SEM (cell line): ENCODE results near the genes MOSPD3 and POP7.

GRCh38 chr7:99992724-99993322 is 17.0 kb upstream of the AZGP1 start:
- PRO-cap = no peak

- PRO-cap = no peak
These were observed 2.7 kb upstream of the ZKSCAN1 start for GRCh38 chr7:100012496-100013244.

DNA sequence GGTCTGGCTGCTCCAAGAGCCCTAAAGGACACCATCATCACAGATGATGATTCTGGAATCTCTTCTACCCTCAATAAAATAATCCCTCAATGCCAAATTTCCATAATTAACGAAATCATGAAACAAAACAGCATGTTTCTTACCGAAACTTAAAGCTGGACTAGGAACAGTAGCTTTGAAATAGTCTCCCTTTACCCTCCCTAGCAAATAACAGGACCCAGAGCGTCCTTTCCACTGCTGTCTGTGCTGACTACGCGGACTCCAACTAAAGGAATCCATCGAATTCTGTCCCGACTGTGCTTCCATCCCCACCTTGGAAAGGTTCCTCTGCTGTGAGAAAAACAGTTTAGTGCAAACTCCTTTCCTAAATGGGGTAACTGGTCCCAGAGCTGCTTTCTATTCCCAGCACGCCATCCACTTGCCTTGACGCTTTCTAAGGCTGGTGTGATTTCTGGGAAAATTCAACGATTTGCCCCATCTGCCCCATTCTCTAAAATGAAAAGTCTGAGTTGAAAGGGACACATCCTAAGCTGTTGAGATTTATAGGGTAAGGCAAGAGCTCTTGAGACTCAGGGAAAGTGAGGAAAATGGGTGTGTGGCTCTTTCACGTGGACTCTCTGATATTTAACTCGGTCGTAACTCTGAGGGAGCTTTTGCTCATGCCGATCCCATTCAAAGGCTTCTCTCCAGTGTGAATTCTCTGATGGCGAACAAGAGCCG is 10.8 kb downstream of the ZNF3 start:
- PRO-cap = no peak

GRCh38 chr7:100157279-100157663 is 1.3 kb downstream of the TRAPPC14 start:
- PRO-cap = no peak

DNA sequence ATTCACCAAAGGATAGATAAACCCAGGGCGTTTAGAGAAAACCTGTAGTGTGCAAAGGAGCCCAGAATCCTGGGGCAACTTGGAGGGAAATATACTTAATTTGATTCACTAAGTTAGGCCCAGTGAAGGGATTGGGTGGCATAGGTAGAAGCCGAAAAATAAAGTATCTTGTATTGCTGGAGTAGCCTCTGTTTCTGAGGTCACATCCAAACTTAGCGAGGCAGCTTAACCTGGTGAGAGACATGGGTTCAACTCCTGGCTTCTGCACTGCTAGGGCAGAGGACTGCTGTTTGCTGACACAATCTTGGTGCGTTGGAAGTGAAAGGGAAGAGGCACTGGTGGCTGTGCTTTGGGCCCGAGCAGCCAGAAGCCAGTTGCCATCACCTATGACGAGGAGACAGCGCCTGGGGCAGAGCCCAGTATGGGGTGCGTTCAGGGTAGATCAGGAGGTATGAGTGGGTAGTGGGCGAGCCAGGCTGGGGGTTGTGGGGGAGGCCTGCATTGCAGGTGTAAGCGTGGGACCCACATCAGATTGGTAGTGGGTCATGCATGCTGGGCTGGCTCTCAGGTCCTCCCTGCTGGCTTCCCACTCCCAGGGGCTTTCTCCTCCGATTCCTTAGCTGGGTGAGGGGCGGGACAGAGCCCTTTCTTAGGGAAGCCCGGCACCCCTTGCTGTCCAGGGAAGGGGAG is 629 bp upstream of the PVRIG start:
- PRO-cap = no peak

DNA sequence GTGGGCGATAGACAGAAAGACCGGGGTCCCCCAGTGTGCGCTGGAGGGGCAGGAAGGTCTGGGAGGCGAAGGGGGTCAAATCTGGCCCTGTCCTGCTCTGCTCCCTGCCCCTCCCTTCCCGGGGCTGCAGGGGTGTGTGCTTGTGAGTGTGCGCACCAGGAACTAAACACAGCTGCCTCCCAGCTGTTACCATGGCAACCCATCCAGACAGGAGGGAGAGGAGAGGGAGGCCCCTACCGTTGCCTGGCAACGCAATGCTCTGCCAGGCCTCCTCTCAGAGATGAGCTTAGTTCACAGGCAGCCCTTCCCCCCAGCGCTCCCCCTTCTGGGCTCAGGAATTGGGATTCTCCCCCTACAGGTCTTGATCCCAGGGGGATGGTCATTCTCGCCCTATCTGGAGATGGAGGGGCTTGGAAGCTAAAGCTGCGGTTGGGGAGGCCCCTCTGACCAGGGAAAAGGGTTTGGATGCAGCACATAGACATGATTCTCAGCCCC is 6.1 kb downstream of the NYAP1 start:
- PRO-cap = no peak

GRCh38 chr7:100547766-100548373 is 8.9 kb downstream of the AGFG2 start:
- PRO-cap = bidirectional peak, plus-strand start at chr7:100548169, minus-strand start at chr7:100548074

GRCh38 chr7:100552101-100552817 is 13.3 kb downstream of the AGFG2 start:
- PRO-cap = no peak

GRCh38 chr7:100581830-100582334 is 4.0 kb downstream of the LRCH4 start:
- PRO-cap = no peak

GRCh38 chr7:100584973-100586022 is 631 bp downstream of the LRCH4 start:
- PRO-cap = unidirectional peak, plus-strand start at chr7:100585875

DNA sequence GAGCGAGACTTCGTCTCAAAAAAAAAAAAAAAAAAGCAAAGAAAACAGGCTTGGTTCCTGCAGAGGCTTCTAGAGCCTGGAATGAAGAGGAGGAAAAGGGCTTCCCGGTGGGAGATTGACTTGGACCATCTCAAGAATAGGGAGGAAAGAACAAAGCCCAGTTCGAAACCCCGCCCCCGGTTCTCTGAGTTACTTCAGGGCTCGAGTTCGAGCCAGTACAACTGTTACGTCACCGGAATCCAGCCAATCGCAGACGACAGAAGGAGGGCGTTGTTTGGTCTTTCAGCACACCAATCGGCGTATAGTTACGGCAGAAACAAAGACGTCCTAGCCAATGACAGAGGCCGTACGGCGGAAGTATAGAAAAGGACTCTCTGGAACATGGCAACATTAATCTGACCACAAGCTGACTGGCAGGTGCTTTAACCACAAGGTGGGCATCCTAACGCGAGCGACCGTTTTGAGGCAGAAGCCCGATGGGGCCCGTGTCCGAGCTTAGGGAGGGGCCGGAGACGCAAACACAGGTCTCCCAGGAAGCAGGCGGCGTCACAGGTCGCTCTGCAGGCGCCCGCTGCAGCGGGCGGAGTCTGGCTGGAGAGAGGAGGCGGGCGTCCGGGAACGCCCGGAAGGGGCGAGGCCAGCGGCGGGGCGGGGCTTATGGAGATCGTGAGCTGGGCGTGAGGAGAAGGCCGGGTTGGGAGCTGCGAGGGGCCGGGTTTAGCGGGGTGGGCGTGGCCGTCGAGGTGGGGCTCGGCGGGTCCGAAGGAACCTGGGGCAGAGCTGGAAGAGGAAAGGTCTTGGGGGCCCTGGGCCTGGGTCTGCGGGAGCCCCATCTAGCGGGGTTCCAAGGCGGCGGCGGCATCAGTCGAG is at the start of gene MOSPD3:
Gene MOSPD3 (plus strand): TSS at position 732 of the 870 bp plus-strand sequence.
- PRO-cap = bidirectional peak, plus-strand start at position 390 of the sequence, minus-strand start at position 172 of the sequence; bidirectional peak, plus-strand start at position 777 of the sequence, minus-strand start at position 589 of the sequence

- PRO-cap = no peak
These were observed 6.8 kb downstream of the GNB2 start for GRCh38 chr7:100680010-100681105.

DNA sequence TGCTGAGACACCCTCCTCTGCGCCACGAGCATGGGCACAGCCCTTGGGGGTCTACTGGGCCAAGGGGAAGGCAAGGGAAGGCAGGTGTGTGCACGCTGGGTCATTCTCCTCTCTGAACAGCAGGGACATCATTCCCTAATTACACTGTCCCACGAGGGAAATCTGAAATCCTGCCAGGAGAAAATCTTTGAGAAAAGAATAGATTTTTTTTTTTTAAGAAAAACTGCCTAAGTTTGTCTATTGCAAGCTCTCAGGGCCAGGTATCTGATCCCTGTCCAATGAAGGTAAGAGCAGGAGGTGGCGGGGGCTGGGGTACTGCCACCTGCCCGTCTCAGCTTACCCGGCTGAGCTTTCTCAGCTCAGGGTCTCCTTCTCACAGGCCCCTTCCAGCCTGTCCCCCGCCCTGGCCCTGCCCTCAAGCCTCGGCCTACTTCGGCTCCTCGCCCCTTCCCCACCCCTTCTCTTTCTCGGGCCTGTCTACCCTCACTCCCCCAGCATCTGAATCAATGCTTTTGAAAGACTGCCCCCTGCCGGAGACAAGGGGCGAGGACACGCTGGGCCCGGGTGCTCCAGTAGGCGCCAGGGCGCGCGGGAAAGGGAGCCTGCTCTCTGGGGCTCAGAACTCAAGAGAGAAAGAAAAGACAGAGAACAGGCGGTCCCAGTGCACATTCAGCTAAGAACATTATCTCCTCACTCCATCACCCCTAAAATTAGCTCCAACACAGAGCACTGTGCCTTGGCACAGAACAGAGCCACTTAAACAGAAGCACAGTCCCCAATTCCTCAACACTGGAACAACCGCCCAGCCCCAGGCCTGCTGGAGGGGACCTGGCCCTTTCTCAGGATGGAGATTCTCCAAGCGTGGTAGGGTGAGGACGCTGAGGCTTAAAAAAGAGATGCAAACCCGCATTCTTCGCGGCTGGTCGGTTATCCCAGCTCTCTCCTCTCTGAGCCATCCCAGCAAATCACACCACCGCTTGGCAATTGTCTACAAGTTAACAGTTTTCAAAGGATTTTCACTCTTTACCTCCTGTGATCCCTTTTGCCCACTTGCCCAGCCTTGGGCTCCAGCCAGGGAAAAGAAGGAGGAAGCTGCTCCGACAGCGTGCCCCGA is 2.4 kb downstream of the GIGYF1 start:
- PRO-cap = bidirectional peak, plus-strand start at position 572 of the sequence, minus-strand start at position 476 of the sequence

GRCh38 chr7:100693351-100693597 is 776 bp downstream of the GIGYF1 start:
- PRO-cap = bidirectional peak, plus-strand start at chr7:100693470, minus-strand start at chr7:100693488

- PRO-cap = bidirectional peak, plus-strand start at chr7:100706078, minus-strand start at chr7:100705941; bidirectional peak, plus-strand start at chr7:100706406, minus-strand start at chr7:100706310
These were observed at the start of gene POP7 for GRCh38 chr7:100705804-100706535. POP7 (plus strand) TSS chr7:100706121.

- PRO-cap = no peak
These were observed 947 bp downstream of the POP7 start for GRCh38 chr7:100706819-100707317.

DNA sequence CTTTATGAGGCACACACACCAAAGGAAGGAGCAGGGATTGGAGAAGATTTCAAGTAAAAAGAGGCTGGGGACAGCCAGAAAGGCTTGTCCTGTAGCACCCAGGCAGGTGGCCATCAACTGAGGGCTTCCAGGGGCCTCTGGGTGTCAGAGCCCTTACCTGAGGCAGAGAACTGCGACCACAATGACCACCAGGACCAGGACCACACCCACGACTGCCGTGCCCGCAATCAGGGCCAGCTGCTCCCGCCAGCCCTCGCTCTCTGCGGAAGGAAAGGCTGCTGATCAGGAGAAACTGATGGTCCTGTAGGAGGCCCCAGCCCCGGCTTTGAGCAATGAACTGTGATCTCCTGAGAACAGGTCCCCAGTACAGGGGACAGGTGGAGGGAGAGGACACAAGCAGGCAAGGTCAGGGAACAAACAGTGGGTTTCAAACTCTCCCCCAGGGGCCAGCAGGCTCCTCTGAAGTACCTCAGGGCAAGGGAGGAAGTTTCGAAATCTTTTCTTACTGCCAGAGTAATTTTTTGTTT is 13.5 kb downstream of the EPHB4 start:
- PRO-cap = no peak

DNA sequence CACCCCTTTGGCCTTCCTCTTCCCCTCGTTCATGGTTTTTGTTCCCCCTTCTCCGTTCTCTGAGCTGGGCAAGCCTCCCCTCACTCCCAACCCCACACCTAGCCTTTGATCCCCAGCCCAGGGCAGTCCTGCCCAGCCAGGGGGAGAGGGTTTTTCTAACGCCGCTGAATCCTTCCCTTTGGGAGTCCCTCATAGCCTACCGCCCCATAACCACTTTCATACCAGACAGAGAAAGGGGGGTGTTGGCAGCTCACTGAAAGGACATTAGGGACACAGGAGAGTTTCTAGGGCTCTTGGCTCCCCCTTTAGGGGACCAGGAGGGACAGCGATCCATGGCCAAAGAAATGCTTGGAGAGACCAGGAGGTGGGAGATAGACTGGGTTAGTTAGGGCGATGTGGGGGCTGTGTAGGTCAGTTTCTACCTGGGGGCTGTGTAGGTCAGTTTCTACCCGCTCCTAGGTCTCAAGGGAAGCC is 1.4 kb downstream of the EPHB4 start:
- PRO-cap = no peak

DNA sequence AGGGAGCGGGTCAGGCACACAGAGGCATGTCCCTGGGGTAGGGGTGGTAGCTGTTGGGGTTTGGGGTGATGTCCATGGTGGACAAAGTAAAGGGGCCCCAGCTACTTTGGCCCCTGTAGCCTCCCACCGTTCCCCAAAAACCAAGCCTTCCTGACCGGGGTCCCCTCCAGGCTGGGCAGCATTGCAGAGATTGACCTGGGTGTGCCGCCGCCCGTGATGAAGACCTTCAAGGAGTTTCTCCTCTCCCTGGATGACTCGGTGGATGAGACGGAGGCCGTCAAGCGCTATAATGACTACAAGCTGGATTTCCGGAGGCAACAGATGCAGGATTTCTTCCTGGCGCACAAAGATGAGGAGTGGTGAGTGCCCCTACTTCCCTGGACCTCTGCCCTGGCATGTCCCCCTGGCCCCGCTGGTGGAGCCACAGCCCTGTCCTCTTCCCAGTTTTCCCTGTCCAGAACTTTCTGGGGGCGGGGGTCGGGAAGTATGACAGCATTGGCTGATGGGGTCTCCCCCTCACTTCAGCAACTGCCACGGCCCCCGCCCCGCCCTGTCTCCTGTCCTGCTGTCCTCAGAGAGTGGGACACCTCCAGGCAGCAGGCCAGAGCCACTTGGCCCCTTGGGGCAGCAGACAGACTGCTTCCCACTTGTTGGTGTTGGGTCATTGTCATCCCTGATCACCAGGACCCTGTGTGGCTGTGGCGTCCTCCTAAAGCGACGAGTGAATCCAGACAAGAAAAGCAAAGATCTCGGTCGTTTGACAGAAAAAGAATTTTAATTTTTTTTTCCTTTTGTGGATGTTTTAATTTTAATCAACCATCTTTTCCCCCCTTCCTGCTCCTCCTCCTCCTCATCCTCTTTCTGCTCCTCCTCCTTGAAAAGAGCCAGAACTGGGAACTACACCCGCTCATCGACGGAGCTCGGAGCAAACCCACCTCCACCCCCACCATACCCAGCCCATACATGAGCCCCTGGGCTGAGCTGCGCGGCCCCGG is 7.3 kb downstream of the SRRT start:
- PRO-cap = no peak

DNA sequence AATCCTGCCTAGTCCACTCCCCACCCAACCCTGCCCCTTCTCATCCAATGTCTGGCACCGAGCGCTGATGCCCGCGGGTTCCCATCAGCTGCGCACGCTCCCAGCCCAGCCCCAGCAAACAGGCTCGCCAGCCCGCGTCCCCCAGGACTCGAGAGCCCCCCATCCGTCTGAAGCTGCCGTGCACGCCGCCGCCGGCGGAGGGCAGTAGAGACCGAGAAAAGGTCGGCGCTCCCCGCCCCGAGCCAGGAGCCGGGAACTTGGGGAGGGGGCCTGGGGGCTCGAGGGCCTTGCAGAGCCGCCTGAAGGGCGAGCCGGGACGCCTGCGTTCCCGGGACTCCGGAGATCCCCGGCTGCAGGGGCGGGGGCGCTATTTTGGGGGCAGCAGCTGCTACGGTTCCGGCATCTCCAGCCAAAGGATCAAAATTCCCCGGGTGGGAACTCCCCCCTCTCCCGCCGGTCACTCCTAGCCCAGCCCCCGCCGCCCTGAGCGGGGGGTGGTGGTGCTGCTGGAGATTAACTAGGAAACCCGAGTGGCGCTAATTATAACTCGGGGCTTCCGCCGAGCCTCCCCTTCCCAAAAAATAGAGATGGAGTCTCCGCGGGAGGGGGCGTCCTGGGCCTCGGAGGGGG is 806 bp downstream of the ACHE start:
- PRO-cap = no peak